Camera-type eye (tissue), 1 donor: ENCODE data around the genes CHST3, NUDT13 and FAM149B1.

DNA sequence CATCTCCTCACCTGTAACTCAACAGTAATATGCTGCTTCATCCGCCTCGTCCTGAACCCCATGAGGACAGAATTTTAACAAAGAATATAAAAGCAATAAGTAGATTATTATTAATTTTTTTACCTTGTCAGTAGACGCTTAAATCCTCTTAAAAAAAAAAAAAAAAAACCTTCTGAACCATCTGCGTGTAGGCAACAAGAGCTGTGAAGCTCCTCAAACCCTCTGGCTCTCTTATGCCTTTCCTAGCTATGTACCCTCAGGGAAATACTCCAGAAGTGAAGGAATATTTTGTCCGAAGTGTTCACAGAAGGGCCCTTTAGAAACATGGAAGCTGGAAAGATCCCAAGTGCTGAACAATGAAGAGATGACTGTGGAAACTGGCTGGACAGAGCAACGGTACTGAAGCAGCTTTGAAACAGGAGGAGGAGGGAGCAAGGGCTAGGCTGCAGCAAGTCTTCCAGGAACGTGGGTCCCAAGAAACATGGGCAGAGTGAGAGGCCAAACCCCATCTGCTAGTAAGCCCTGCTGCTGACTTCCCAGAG, 2.9 kb upstream of the PSAP start:
- RAMPAGE, long total RNA: no peak

- RAMPAGE, long total RNA: no peak
These were observed at the start of gene CHST3 for GRCh38 chr10:71963941-71964721. TSS of gene CHST3 (plus strand) at chr10:71964395.

DNA sequence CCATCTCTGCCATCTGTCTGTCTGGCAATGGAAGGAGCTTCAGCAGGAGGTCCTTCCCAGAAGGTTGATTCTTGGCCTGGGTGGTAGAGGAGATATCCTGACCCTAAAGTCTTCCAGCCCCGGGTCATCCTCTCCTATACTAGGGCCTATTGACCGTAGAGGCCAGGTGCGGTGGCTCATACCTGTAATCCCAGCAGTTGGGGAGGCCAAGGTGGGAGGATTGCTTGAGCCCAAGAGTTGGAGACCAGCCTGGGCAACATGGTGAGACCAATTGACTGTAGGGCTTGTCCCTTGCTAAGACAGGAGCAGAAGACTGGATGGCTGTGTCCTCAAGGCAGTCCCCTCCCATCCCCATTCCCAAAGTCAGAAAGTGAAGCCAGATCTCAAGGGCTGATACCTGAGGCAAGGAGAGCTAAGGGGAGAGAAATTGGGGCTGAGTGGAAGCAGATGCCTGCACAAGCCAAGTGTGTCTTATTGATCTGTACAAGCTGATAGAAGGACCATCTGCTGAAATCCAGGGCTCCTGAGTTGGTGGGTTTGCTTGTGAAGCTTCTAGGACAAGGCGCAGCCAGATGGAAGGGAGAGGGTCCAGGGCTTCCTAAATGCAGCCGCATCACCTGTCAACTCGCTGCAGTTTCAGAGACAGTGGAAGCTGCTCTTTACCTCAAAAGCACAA, 48.1 kb downstream of the CHST3 start:
- RAMPAGE, long total RNA: no peak

- RAMPAGE, long total RNA: no peak
These were observed 20.6 kb downstream of the SPOCK2 start for GRCh38 chr10:72067628-72068276.

GRCh38 chr10:72069077-72069407, 19.3 kb downstream of the SPOCK2 start:
- RAMPAGE, long total RNA: no peak

- RAMPAGE, long total RNA: no peak
These were observed 1.2 kb upstream of the SPOCK2 start for GRCh38 chr10:72089481-72090088.

DNA sequence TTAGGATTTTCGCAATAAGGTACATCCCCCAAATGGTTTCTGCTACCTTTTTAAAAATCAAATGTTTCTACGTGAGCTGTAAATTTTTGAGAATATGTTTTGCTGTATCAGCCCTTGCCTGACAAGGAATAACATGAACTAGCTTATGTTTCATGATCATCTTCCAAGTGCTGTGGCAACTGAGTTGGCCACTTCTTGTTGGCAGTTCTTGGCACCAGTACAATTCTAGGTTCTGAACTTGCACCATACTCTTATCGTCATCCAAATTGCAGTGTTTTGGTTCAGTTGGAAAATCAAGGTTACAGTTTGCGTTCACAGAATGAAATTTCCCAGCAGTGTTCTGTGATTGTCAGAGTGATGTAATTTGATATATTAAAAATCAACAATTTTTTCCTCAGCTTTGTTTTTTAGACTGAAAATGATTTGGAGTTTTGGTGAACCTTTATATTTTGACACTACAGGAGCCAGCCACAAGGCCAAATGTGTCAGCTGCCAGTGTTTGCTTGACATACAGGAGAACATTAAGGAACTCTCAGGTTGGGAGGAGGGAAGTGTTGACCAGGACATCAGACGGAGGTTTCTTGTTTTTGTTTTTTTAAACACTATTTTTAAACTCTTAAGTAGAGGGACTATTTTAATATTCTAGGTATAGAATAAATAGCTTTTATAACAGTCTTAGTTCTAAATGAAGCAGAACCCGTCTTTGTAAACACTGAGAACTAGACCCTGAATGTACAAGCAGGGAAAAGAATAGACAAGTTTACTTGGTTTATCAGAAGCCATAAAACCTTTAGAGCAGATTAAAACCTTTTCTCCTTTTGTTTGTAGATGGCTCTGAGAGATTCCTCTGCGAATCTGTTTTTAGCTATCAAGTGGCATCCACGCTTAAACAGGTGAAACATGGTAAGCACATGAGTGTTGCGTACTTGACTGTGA, 13.7 kb upstream of the ASCC1 start:
- RAMPAGE, long total RNA: no peak

GRCh38 chr10:72238410-72239090, 22.5 kb upstream of the ASCC1 start:
- RAMPAGE, long total RNA: no peak

GRCh38 chr10:72290977-72291328, 17.2 kb downstream of the DDIT4 start:
- RAMPAGE, long total RNA: no peak

- RAMPAGE, long total RNA: no peak
These were observed 28.6 kb downstream of the DNAJB12 start for GRCh38 chr10:72326189-72326503.

DNA sequence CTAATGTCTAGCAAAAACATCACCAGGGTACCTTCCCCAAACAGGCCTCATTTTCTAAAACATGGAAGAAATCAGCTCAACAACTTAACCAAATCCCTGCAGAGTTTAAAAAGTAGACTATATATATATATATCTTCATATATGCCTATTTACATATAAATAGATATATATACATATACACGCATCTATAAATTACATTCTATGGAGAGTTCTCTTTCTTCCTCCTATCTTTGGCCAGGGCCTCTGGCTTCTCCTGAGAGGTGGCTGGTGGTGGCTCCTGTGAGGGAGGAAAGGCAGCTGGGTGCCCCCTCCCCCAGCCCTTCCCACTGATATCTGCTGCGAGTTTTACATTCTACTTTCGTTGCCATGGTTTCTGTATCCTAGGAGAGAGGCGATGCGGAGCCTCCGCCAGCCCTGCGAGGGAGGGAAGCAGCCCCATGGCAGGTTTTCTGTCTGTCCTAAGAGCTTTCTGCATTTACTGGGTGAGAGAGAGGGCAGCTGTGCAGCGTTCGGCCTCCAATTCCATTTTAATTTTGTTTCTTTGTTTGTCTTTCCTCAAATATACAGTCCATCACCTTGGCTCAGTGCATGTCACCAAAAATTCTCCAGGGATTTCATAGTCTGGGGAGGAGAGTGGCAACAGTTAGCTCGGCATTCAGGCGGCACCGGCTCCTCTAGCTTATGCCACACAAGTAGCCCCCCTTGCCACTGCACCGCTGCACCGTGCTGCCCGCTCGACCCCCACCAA, 20.5 kb downstream of the DNAJB12 start:
- RAMPAGE, long total RNA: no peak

DNA sequence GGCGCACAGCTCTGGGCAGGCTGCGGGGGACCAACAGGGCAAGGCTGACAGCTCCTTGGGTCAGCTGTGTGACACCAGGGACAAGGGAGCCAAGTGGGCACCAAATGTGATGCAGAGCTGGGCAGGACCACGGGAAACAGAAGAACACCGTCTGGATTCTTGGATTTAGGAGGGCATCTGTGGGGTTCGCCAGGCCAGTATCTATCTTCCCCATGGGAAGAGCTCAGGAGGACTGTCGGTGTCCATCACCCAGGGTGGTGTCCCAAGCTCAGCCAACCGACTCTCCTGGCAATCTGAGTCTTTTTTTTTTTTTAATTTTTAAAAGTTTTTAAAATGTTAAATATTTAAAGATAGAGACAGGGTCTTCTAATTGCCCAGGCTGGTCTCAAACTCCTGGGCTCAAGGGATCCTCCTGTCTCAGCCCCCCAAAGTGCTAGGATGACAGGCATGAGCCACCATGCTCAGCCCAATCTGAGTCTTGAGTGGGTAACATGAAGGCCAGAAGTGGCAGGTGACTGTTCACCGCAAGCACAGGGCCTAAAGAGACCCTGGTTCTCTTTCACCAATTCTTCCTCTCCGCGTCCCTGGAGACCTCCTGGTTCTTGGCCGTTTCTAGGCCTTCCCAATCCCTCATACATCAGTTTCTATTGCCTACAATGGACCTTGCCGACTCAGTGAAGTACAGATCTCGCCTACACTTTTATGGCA, 11.0 kb downstream of the DNAJB12 start:
- RAMPAGE, long total RNA: no peak

- RAMPAGE, long total RNA: no peak
These were observed 95.4 kb upstream of the DNAJB12 start for GRCh38 chr10:72449929-72450665.

- RAMPAGE, long total RNA: no peak
These were observed 976 bp downstream of the MCU start for GRCh38 chr10:72693039-72693199.

GRCh38 chr10:73094195-73094876, 2.3 kb downstream of the P4HA1 start:
- RAMPAGE, long total RNA: no peak

GRCh38 chr10:73109544-73110821, at the start of gene NUDT13:
TSS of gene NUDT13 (plus strand) at chr10:73110455.
- RAMPAGE, long total RNA: no peak

- RAMPAGE, long total RNA: start-site peak on the minus strand at chr10:73167990-73168020, 119 reads
These were observed at the start of gene FAM149B1 for GRCh38 chr10:73167830-73169102. TSS of gene FAM149B1 (plus strand) at chr10:73168119.

DNA sequence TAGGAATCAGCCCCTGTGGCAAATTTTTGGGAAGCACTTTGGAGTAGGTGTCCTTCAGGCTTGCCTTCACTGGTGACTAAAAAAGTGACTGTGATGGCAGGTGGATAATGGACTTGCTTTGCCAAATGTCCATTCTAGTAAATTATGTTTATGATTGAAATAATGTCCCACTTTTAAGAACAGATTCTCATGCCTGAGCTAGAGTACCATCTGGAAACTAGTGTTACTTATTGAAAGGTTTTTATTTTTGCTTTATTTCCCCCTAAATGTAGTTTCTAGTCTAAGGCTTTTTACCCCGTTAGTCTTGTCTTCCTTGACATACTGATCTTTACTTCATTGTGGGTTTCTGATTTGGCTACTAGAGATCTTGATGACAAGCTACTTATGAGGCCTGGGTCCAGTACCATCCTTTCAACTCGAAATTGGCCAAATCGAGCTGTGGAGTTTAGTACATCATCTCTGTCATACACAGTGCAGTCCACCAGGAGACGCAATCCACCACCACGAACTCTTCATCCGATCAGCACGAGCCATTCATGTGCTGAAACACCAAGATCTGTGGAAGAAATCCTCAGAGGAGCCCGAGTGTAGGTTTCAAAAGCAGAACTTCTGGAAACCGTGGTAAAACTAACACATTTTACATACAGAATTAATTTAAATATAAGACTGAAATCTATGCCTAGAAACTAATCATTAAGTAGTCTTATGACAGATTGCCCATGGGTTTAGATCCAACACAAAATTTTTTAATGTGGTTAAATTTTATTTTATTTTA, 14.3 kb downstream of the DNAJC9 start:
- RAMPAGE, long total RNA: no peak

DNA sequence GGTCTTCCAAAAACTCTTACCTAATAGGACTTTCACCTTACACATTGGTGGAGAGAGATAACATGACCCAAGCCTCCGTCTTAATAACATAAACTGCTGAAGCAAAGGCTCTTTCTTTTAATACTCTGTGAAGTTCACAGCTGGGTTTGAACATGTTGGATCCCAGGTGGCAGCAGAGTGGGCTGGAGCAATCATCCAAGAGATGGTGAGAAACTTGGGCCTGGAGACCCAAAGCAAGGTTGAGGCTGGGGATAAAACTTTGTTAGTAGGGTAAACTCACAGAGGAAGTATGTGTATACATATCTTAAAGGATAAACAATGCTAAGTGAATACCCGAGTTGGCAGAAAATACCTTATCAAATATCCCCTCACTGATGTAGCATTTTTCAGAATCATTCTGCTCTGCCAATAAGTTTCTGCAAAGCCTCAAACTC, 751 bp upstream of the DNAJC9 start:
- RAMPAGE, long total RNA: no peak

DNA sequence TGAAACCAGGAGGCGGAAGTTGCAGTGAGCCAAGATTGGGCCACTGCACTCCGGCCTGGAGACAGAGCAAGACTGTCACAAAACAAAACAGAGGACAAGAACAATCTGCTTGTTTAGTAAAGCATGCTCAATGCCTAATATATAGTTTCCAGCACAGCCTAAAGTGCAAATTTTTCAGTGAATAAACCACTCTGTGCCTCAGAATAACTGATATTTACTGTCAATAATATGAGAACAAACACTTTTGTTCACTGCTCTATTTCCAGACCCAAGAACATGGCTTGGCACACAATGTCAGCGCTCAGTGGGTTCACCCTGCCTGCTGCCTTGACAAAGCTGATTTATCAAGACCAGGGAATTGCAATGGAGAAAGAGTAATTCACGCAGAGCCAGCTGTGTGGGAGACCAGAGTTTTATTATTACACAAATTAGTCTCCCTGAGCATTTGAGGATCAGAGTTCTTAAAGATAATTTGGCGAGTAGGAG, 1.6 kb upstream of the SEC24C start:
- RAMPAGE, long total RNA: no peak